ENCODE data around the genes FIP1L1, PDCL2 and AASDH.

- RRBS = 2% methylated on average over 4 of the region's 26 CpGs
These were observed 554 bp upstream of the FRYL start for GRCh38 chr4:48780440-48781225.

GRCh38 chr4:51895910-51896118 is 52.9 kb downstream of the DCUN1D4 start:
- RRBS = no CpG with 5 or more reads among the region's 1 CpG

- RRBS = 27% methylated on average over 5 of the region's 24 CpGs
These were observed 24.5 kb downstream of the LRRC66 start for GRCh38 chr4:51995532-51996185.

DNA sequence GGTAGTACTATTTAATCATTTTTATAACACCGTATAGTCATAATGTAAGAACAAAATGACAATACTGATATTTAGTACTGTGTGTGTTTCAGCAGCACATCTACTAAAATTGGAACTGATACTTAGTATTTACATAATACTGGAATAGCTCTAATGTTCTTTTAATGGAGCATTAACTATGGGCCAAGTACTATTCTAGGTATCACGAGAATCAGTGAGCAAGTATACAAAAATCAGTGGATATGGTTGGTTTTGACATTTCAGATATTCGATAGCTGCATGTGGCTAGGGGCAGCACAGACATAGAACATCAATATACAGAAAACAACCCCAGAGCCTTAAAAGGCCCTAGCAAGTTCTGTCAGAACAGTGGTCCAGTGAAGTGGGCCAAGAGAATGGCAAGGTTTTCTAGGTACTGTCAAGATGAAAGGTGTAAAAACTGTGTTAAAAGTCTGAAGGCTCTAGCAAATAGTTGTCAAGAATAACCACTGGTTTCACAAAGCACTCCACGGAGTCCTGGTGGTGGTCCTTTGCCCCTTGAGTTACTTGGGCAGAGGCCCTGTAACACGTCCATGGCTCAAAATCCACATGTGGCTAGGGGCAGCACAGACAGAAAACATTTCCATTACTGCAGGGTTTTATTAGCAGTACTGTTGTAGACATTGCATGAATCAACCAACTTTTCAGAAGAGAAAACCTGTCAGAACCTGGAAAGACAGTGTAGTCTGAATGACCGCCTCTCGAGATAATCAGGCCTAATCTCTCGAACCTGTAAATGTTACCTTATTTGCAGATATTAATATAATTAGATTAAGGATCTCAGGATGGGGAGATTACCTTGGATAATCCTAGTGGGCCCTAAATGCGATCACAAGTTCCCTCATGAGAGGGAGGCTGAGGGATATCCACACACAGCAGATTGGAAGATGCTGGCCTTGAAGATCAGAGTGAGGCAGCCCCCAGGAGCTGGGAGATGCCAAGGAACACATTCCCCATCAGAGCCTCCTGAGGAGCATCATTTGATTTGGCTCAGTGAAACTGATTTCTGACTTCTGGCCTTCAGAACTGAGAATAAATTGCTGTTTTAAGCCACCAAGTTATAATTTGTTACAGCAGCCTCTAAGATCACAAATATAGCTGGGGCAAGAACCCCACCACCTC is 34.8 kb downstream of the ERVMER34-1 start:
- RRBS = no CpG with 5 or more reads among the region's 9 CpGs

- RRBS = no CpG with 5 or more reads among the region's 3 CpGs
These were observed 52.1 kb downstream of the RASL11B start for GRCh38 chr4:52914112-52914641.

DNA sequence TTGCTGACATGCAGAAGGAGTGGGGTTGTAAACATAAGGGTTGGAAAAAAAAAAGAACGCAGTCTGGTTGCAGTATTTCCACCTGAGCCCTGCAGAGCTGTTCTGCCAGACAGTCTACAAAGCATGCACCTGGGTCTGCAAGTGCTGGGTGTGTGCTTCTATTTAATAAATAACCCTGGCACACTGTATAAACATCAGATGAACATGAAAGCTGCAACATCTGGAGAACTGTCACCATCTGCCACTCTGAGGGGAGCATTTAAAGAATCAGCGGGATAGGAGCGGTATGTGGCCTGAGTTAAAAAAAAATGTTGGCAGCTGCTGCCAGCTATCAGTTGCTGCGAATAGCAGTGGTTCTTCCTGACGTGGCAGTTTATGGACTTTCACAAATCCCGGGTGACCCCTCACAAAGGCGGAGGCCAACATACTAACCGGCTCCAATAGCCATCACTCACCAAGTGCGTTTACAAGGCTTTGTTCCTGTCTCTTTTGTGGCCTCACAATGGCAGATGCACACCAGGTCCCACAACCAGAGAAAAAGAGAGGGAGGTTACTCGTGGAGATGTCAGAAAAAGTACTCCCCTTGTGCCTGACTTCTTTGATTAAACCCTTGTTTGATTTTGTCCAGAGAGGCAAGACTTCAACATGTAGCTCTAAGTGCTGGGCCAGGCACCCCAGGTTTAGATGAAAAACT is 95.2 kb downstream of the RASL11B start:
- RRBS = no CpG with 5 or more reads among the region's 10 CpGs

DNA sequence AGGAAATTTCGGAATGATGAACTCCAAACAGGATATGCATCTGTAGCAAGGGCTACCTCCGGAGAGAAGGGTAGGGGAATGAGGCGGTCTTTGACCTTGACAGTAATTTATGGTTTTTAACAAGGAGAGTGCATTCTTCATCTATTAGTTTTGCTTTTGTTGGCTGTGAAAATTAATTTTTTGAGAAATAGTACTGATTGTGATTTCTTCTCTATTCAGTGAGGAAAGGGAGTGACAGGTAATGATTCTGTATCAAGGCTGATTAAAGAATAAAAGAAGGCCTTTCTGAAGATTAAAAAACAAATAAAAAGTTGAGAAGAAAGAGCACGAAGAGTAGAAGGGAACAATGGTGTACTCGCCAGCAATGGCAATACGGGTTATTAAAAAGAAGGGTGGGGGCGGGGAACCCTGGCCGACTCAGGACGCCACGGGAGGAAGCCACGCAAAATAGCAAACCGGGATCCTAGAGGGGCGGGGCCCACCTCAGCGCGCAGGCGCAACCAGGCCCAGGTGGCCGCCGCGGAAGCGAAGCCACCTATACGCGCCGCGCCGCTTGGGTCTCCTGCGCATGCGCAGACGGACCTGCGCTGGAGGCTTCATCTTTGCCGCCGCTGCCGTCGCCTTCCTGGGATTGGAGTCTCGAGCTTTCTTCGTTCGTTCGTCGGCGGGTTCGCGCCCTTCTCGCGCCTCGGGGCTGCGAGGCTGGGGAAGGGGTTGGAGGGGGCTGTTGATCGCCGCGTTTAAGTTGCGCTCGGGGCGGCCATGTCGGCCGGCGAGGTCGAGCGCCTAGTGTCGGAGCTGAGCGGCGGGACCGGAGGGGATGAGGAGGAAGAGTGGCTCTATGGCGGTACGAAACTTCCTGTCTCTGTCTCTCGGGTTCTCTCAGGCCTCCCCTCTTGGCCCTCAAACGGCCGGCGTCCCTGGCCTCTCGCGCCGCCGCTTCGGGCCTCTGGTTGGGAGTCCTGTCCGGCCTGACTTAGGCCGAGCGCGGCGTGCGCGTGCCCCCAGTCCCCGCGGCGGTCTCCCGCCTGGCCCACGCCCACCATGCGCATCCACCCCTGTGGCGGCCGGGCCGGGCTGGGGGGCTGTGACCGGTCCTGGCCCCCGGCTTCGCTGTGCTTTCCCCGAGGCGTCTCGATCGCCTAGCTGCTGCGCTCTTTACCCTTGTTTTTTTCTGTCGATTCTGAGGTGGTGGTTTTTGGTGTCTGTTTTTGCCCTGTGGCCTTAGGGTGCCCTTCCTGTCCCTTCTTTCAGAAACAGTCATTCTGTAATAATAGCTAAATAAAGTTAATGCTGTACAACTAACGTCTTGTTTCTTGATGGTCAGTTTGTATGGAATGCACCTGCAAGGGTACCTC is at the start of gene FIP1L1:
Gene FIP1L1 (plus strand): TSS at position 565 of the 1,358 bp plus-strand sequence.
- RRBS = under 1% methylated on average over 33 of the region's 97 CpGs

DNA sequence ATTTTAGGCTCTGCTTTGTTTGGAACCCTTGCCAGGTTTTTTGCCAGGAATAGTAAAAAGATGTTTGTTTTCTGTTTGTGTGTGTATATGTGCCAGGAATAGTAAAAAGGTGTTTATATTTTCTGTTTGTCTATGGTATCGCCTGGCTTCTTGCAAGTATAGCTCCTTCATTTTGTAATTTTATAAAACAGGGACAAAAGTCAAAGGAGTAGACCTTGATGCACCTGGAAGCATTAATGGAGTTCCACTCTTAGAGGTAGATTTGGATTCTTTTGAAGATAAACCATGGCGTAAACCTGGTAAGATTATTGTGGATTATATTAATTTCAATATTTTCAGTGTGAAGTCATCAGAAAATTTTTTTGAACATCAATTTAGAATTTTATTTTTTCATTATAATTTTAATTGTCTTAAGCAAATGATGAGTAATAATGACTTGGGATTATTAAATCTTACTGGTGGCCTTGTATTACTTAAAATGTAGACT is 12.9 kb downstream of the FIP1L1 start:
- RRBS = no CpG with 5 or more reads among the region's 2 CpGs

DNA sequence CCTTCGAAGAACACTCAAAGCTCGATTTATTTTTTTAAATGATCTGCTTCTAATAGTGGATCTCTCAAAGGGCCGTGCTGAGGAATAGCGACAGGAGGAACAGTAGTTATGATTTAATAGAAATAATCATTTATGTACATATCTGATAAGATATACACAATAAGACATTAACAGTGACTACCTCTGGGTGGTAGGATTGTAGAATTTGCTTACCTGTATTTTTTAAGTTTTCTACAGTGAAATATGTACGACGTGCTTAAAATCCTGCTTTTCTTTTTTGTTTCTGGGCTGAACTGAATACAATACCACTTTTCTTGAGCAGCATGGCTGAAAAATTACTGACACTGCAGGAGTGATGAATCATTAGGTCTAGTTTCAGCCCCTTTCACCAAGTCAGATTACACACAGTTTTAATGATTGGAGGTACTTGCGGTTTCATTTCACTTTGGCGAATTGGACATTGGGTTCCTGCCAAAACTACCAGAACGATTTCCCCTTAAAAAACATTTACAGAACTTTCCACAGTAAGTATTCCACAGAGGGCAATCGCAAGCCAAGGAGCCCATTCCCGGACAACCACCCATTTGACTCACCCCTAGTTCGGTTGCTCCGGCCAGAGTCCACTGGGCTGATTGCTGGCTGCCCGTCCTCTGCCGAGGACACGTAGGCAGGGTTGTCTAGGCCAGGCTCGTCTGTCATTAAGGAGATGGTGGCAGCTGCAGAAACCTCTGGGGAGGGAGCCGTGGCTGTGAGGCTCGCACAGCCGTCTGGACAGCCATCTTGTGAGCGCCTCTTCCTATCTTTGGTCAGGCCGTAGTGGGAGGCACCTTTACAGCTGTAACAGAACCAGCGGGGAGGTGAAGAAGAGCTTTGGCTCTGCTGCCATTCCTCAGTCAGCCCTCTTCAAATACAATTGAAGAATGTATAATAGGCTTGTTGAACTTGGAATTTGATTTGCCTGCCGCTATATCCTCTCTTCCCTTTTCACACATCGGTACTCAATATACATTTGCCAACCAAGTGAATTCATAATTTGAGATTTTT is 83.6 kb downstream of the LNX1 start:
- RRBS = no CpG with 5 or more reads among the region's 25 CpGs

GRCh38 chr4:53557973-53558738 is 33.1 kb downstream of the LNX1 start:
- RRBS = no CpG with 5 or more reads among the region's 12 CpGs

DNA sequence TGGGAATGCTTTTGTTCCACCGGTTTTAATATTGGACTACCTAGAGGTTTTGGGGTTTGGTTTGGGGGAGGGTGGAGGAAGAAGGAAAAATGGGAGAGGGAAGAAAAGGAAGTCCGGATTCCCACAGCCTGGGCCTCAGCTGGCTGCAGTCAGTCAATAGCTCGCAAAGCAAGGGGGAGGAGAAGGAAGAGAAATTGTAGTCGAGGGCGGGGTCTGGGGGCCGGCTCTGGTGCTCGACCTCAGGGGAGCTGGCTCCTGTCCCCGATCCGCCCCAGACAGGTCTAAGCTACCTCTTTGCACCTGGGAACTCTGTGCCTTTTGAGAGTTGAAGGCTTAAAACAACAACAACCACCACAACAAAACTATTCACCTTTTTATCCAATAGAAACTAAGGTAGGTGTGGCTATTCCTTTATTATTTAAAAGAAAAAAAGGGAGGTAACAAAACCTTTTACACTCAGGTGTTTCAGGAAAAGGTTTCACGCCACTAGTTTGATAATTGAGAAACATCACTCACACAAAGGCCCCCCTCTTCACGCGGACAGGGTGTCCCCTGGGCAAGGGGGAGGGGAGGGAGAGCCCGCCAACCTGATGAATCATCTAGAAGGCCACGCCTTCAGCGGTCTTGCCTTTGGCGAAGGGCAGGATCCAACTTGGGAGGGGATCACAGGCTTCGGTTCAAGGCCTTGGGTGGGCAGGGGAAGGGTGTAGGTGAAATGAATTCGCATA is 1.6 kb upstream of the LNX1 start:
- RRBS = 45% methylated on average over 5 of the region's 18 CpGs

GRCh38 chr4:53651058-53651703 is 59.9 kb upstream of the LNX1 start:
- RRBS = no CpG with 5 or more reads among the region's 8 CpGs

GRCh38 chr4:55396277-55396681 is 522 bp downstream of the TMEM165 start:
- RRBS = 1% methylated on average over 13 of the region's 37 CpGs

DNA sequence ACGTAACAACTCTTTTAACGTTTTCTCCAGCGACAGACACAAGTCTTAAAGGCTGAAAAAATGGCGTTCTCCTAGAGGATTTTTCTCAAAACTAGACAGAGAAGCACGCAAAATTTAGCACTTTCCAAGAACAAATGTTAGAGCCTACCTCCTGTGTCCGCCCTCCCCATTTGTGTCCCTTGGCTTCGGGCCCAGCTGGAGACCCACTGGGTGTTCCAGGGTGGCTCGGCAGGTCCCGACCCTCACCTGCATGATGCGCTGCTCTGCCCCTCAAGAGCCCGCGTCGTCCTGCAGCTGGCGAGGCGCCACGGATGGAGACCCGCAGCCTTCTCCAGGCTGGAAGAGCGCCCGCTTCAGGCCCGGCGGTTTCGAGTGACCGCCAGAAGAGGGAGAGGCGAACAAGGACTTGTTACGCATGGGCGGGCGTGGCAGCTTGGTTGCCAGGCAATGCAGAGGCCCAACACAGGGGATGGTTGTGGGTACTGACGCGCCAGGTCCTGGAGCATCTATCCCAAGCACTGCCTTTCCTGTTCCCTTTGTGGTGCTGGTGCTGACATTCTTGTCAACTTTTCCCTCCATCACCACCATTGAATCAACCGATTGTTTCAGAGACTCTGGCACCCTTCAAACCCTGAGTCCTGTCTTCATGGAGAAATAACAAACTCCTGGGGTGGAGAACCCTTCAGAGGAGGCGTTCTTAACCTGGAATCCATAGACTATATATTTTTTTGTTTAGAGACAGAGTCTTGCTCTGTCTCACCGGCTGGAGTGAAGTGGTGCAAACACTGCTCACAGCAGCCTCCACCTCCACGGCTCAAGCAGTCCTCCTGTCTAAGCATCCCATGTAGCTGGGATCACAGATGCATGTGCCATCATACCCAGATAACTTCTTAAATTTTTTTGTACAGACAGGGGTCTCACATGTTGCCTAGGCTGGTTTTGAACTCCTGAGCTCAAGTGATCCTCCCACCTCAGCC is at the start of gene PDCL2:
Gene PDCL2 (minus strand): TSS at position 388 of the 977 bp plus-strand sequence.
- RRBS = no CpG with 5 or more reads among the region's 33 CpGs

DNA sequence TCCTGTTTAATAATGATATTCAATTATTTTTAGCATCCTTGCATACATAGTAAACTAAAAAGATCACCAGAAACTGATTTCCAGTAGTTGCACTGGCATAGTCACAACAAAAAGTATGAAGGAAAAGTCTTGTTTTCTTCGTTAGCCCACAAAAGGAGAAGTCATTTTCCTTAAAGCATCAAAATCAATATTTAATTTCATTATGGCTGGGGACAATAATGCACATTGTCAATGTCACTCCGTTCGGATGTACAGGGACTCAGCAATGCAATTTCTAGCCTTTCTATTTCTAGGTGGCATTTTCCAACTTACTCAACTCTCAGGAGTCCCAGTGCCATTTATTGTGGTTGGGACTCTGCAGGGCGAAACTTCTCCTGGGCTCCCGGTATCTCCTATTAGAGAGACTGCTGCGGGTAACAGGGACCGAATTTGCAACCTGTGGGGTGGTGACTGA is 562 bp upstream of the CRACD start:
- RRBS = no CpG with 5 or more reads among the region's 7 CpGs

GRCh38 chr4:56048763-56048857 is 288 bp upstream of the CRACD start:
- RRBS = no CpG with 5 or more reads among the region's 5 CpGs

DNA sequence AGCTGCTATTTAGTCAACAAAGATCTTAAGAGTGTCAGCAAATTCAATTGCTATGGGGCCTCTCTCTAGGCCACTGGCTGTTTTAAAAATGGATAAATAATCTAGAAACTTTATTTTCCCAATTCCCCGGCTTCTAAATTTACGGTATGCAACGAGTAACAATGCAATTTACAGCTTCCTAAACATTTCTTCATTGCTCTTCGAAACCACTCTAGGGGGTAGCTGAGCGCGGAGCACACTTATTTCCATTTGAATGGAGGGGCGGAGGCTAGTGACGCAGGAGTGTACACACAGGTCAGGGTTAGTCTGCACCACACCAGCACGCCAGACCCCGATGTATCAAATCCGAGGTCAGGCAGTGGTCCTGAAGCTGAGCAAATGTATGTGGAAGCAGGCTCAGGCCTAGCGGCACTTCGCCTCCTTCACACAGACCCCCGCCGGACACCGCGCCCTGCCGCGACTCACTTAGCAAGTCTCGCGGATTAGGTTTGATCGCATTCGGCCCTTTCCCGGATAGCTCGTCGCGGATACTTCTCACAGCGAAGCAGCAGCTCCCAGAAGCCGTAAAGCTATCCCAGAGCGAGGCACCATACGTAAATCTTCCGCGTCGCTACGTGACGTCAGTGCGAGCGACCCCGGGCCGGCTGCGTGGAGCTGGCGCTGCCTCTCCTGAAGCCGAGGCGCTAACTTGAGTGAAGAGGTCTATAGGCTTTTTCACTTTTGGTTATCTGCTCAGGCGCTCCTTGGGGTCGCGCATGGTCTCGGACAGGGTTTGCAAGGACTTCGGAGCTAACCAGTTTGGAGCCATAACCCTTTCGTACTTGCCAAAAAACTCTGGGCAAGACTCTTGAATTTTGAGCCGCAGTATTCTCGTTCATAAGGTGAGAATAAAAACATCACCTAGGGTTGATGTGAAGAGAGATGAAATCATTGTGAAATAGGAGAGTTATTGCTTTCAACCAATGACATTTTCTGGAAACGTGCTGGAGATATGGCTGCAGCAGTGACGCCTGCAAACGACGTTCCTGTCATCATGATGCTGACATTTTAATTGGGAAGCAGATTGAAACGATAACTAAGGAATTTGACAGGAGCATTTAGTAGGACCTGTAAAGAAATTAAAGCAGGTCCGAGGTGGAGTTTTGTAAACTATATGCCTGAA is at the start of gene AASDH:
Gene AASDH (minus strand): TSS at position 595 of the 1,162 bp plus-strand sequence.
- RRBS = 1% methylated on average over 10 of the region's 58 CpGs

DNA sequence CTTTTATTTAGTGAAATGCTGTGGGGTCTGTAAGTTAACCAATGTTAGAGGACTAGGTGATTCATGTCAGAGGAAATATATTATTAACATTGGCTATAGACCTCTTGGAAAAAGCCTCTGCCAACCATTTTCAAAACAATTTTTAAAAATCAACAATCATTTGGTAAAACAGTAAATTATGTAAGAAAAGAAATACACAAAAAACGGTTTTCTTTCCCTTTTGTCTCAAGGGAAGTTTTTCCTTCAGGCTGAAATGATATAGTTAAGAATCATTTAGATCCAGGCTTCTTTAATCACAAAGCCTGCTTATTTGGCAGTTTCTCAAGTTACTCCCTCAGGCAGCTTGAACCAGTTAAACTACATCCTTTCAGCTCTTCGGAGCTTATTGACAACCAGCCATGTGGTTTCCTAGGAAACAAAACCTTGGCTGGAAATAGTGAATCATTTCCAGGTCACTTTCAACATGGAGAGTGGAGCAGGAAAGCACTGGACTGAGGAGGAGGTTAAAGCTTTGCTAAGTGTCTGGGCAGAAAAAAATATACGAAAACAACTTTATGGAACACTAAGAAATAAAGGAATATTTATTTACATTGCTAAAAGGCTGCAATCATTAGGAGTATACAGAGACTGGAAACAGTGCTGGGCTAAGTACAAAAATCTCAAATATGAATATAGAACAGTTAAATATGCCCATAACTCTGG is 22.9 kb upstream of the AASDH start:
- RRBS = no CpG with 5 or more reads among the region's 3 CpGs

DNA sequence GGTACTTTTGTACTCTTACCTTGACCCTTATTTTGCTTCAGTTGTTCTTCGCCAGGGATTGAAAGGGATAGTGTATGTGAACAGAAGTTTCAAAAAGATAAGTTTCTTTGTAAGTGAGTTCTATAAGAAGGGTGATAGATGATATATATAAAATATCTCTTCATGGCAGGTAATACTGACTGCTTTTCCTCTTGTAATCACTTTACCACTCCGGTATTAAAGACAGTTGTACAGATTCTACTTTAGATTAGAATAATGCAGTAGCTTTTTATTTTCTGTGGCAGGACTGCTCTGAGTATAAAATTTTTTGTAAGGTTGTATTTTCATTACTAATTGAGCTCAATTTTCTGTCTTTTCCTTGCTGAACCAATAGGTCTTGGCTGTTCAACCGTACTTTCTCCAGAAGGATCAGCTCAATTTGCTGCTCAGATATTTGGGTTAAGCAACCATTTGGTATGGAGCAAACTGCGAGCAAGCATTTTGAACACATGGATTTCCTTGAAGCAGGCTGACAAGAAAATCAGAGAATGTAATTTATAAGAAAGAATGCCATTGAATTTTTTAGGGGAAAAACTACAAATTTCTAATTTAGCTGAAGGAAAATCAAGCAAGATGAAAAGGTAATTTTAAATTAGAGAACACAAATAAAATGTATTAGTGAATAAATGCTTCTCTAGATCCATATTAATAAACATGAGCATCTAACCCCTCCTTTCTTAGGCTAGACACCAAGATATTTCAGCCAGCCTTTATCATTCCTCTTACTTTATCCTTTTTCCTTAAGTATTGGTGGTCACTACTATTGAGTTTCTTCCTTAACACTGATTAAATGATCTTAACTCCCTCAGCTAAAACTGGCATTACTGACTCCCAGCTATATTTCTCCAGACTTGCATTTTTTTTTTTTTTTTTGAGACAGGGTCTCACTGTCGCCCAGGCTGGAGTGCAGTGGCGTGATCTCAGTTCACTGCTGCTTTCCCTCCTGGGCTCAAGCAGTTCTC is 8.1 kb upstream of the SRP72 start:
- RRBS = no CpG with 5 or more reads among the region's 6 CpGs